ENCODE measurements around a stretch of chr10.

- PRO-cap, 2 experiments: no peak in any of the 2 experiments
Observed at GRCh38 chr10:1096263-1097097, 40.3 kb downstream of the WDR37 start.

- PRO-cap, 2 experiments: no peak in any of the 2 experiments
Observed at GRCh38 chr10:1116422-1117239, 60.4 kb downstream of the WDR37 start.

DNA sequence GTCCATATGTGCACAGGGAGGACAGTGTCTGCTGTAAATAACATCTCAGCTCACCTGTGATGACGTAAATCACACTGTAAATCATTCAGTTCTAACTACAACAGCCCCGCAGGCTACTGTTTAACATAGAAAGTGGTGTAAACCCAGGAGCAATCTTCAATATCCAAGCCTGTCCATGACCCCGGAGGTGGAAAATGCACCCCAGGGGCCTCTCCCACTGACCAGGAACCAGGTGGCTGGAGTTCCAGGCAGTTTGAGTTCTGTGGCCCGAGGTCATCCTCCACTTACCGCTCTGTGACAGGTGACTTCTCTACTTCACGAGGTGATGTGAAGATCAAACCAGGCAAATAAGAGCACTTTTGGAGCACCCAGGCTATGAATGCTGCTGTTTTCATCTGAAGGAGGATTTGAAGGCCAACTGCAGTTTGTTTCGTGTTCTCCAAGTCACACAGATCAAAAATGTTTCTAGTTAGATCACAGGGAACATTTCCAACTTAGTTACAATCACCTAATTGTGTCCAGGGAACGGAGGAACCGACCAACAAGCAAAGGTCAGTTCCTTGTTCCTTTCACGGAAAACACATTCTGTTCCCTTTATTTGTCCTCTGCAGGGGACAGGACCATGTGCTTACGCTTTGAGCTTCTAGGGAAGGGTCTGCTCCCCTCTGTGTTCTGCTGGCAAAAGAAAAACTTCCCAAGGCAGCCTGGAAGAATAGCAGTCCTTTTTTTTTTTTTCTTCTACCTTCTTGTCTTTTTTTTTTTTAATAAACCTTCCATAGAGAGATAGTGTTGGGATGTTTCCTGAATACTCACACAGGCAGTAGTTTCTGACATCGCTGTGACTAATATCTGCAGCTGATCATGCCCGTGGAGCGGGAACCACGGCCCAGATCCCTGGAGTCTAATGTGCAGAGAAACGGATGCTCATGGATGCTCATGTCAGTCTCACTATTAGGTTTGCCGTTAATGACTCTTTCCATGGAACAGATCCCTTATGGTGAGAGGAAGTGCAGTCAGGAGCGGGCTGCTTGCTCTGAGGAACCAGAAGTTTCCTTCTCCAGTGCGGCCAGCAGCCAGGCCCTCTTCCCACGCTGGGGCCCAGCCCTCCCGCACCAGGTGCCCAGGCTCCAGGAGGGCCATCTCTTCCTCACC, 132.1 kb downstream of the WDR37 start:
- PRO-cap, 2 experiments: no peak in any of the 2 experiments

GRCh38 chr10:1359468-1359882, 303.3 kb downstream of the WDR37 start:
- PRO-cap, 2 experiments: no peak in any of the 2 experiments

DNA sequence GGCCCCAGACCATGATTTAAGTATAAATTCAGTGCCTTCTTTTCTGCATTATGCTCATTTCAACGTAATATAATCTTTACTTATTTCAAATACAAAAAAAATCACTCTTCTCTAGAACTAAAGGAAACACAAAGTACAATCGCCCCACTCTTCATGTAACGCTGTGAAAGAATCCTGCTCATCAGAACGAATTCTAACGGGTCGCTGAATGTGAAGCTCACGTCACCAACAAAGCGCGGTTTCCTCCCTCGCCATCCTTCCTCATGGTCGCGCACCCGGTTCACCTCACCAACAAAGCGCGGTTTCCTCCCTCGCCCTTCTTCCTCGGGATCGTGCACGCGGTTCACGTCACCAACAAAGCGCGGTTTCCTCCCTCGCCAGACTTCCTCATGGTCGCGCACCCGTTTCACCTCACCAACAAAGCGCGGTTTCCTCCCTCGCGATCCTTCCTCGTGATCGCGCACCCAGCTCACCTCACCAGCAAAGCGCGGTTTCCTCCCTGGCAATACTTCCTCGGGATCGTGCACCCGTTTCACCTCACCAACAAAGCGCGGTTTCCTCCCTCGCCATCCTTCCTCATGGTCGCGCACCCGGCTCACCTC, 566.2 kb upstream of the PFKP start:
- PRO-cap, 2 experiments: no peak in any of the 2 experiments

DNA sequence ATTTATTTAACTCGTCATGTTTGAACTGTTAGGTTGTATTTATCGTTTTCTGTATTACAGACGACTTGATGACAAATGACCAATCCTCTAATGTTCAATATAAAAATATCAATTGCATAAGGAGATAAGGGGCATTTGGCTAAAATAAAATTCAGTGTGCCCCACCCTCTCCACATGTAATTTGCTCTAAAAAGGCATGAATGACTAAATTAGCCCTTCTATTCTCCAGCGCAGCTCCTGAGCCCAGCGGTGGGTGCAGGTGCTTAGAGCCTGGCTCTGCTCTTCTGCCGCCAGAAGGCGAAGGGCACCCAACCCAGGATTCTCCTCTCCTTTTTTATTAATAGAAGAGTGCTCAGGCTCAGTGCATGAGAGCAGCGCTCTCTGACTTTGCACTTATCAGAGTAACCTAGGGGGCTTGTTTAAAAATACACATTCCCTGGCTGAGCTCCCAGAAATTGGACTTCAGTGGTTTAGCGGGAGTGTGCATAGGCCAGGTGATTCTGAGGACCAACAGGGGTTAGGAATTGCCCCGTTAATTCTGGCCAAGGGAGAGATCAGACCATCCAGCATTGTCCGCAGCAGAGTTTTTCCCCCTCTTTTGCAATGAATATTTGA, 1.8 kb upstream of the PFKP start:
- PRO-cap, 2 experiments: no peak in any of the 2 experiments

GRCh38 chr10:3090816-3091264, 23.5 kb downstream of the PFKP start:
- PRO-cap, 2 experiments: no peak in any of the 2 experiments

- PRO-cap, 2 experiments: no peak in any of the 2 experiments
Observed at GRCh38 chr10:3119696-3120323, 52.5 kb downstream of the PFKP start.

DNA sequence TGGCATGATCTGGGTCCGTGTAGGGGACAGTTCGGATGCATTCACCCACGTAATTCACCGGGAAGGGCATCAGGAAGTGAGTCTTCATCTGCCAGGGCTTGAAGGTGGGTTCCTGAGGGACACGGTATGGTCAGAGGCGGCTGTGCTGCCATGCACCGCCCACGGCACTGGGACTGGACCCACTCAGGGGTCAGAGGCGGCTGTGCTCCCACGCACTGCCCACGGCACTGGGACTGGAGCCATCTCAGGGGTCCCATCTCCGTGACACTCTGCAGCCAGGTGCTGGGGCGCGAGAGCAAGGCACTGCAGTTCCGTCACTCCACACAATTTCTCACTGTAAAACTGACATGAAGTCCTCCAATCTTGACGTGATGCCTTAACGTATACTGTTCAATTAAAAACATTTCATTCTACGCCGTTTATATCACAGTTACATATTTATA, 29.2 kb downstream of the PITRM1 start:
- PRO-cap, 2 experiments: no peak in any of the 2 experiments

- PRO-cap, 2 experiments: no peak in any of the 2 experiments
Observed at GRCh38 chr10:3423300-3423836, 250.8 kb upstream of the PITRM1 start.

- PRO-cap, 2 experiments: no peak in any of the 2 experiments
Observed at GRCh38 chr10:3471918-3473187, 299.8 kb upstream of the PITRM1 start.

- PRO-cap, 2 experiments: no peak in any of the 2 experiments
Observed at GRCh38 chr10:3525882-3526347, 259.1 kb downstream of the KLF6 start.

DNA sequence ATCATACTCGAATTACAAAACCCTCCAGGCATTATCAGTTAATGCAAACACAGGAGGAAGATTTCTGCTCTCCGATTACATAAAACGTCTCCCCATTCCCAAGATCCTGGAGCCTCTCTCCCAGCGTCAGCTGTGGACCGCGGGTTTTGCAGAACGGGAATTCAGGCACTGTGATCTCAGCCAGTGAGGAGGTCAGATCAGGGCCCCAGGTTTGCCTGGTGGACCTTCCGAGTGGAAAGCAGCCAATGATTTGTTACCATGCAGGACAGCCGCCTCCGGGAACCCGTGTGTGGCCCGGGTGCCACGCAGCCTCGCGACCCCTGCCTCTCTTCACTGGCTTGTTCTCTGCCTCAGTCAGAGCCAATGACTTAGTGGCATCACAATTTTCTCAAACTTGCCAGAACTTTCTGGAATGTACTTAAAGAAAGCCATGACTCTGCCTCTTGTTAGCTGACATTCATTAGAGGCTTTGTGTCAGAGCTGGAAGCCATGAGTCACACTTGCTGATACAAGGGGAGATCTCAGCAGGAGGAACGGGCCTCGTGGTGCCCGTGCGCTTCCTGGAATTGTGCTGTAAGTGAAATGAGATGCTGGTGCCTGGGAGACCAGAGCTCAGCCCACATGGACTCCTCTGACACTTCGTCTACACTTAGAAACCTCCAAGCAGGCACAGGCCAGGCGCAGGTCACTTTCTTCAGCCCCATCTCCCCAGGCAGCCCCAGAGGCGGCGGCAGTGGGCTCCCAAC, 246.1 kb downstream of the KLF6 start:
- PRO-cap, 2 experiments: peak in 1 of 2 experiments; most common plus-strand start position 460 of the sequence (in 1); most common minus-strand start position 335 of the sequence (in 1)

GRCh38 chr10:3623749-3624027, 161.3 kb downstream of the KLF6 start:
- PRO-cap, 2 experiments: no peak in any of the 2 experiments

GRCh38 chr10:3636396-3637315, 148.4 kb downstream of the KLF6 start:
- PRO-cap, 2 experiments: no peak in any of the 2 experiments

- PRO-cap, 2 experiments: peak in 2 of 2 experiments; most common plus-strand start chr10:3747447 (in 1); most common minus-strand start chr10:3747323 (in 2)
Observed at GRCh38 chr10:3747121-3748451, 37.4 kb downstream of the KLF6 start.

DNA sequence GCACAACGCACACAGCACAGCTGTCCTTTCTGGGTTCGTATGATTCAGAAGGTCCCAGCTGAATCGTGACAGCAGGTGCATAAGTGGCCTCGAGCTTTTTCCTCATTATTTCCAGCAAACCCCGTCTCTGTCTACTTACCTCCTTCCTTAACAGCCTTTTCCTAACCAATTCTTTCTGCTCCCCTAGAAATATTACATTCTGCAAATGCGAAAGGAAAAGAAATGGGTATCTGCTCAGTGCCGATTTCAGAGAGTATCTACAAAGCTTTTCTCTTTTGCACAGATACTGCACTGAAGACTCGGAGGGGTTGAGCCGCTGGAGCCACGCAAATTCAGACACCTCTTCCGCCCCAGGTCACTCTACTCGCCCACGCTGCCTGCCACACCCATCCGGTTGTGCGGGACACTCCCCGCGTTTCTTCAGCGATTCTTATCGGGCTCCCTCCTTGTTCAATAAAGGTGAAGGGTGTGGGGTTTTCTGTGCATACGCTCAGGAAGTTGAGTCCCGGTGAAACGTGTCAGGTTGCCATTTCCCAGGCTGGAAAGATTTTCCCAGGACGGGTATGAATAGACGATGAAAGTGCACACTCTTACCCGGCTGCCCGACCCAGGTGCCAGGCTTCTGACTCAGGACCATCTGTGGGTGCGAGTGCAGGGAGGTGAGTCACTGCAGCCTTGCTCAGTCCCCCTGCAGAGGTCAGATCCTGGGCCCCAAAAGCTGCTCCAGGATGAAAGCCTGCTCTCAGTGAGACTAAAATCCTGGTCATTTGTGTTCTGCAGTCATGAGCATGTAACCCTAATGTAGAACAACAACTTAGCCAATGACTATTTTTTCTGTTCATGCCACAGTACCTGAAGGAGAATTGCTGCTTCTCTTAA, 22.0 kb downstream of the KLF6 start:
- PRO-cap, 2 experiments: no peak in any of the 2 experiments

DNA sequence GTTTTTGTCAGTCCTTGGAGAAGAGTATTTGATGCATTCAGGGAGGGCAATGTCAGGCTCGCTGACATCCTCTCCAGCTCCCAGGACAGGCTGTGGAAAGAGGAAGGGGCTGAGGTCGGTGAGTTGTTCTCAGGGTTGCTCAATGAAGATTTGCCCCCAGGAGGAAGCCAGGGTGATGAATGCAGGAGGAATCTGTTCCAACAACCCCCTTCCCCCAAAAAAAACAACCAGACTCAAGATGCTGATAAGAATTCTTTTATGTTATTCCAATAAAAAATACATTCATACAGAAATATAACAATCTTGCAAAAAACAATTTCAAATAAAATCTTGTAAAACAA, 8.7 kb downstream of the KLF6 start:
- PRO-cap, 2 experiments: no peak in any of the 2 experiments

GRCh38 chr10:3807507-3807955, 22.5 kb upstream of the KLF6 start:
- PRO-cap, 2 experiments: no peak in any of the 2 experiments

DNA sequence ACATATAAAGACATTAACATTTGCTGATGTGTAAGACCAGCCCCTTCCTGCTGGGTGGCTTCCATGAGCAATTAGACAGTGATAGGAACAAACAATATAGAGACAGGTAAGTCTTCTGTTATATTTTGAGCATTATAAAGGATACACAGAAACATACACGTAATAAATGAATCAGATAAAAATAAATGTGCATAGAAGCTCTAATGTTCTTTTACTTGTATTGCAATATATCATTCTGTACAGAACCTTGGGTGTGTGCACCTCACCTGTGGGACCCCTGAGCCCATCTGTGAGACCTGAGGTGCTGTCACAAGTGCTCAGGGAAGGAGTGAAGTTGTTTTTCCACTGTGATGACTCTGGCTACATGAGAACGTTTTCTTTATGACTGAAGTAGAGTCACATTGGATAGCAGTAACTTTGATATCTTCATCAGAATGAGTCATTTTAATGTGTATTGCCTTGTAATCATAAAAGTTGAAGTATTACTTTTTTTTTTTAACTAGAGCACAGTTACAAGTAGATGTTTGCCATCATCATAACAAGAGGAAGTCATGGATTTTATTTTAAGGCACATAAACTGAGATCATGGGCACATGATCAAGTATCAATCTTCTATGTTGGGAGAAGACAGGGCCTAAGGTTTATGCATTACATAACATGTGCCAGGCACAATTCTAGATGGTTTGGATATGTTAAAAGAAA, 82.4 kb upstream of the KLF6 start:
- PRO-cap, 2 experiments: no peak in any of the 2 experiments

All from Metastatic Liver Carcinoma in the Adrenal Gland (tissue), 2 donors.